Parietal lobe (tissue), 2 donors: Measurements from ENCODE around the gene TEX52.

DNA sequence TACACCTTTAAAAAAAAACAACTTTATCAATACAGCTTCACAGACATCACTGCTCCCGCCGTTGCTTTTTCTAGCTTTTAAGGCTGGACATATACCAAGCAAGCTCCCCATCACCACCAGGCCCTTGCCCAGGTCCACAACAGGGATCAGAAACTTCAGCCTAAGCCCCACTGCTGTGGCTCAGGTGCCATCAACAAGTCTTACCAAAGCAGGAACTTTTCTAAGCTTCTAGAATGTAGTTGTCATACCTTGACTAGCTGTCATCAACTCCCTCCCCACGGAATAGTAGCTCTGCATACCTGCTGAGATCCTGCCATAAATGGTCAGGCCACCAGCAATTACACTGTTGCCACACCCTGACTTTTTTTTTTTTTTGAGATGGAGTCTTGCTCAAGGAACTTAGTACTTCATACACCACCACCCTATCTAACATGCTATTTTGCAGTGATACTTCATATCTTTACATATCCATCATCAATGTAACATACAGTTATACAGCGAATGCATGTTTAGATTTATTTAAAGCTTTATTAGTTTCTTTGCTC is 19.9 kb upstream of the ADIPOR2 start:
- RAMPAGE, long total RNA = no peak

DNA sequence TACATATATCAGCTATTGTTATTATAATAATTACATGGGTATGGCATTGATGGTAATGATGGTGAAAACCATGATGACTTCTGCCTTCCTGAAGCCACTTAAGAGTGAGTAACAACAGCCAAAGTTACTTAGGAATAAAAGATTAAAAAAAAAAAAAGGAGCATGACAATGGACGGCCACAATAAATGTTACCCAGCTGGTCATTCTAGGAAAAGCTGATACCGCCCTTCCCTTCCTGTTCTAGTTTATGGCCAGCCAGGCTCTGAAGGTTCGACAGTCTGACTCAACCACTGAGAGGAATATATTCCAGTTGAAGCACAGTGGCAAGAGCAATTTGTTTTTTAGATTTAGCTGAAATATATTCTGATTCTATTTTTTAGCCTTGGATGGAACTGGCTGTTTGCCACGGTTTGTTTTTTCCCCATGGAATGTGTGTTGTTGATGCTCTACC is 9.8 kb upstream of the ADIPOR2 start:
- RAMPAGE, long total RNA = no peak

- RAMPAGE, long total RNA = no peak
Measured at GRCh38 chr12:1690440-1690931, 384 bp upstream of the ADIPOR2 start.

DNA sequence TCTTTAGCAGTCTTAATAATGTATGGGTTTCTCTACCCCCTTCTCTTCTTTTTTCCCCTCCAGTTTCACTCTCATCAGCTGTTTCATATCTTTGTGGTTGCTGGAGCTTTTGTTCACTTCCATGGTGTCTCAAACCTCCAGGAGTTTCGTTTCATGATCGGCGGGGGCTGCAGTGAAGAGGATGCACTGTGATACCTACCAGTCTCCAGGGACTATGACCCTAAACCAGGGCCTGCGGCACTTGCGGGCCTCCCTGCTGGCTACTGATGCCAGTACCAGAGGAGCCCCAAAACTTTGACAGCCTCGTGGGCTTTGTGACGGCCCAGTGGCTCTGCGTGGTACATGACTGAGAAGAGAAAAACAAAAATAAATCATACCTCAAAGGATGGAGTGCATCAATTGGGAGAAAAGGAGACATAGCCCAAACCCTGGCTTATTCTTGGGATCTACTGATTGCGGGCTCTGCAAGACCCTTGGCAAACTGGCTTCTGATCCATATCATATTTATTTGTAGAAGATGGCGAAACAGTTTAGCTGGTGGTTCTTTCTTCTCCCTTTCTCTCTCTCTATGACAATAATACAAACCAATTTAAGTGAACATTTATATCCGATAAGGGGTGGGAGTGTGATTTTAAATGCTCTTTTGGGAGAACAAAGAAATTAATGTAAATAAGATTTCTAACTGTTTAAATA is 34.3 kb upstream of the LRTM2 start:
- RAMPAGE, long total RNA = no peak

DNA sequence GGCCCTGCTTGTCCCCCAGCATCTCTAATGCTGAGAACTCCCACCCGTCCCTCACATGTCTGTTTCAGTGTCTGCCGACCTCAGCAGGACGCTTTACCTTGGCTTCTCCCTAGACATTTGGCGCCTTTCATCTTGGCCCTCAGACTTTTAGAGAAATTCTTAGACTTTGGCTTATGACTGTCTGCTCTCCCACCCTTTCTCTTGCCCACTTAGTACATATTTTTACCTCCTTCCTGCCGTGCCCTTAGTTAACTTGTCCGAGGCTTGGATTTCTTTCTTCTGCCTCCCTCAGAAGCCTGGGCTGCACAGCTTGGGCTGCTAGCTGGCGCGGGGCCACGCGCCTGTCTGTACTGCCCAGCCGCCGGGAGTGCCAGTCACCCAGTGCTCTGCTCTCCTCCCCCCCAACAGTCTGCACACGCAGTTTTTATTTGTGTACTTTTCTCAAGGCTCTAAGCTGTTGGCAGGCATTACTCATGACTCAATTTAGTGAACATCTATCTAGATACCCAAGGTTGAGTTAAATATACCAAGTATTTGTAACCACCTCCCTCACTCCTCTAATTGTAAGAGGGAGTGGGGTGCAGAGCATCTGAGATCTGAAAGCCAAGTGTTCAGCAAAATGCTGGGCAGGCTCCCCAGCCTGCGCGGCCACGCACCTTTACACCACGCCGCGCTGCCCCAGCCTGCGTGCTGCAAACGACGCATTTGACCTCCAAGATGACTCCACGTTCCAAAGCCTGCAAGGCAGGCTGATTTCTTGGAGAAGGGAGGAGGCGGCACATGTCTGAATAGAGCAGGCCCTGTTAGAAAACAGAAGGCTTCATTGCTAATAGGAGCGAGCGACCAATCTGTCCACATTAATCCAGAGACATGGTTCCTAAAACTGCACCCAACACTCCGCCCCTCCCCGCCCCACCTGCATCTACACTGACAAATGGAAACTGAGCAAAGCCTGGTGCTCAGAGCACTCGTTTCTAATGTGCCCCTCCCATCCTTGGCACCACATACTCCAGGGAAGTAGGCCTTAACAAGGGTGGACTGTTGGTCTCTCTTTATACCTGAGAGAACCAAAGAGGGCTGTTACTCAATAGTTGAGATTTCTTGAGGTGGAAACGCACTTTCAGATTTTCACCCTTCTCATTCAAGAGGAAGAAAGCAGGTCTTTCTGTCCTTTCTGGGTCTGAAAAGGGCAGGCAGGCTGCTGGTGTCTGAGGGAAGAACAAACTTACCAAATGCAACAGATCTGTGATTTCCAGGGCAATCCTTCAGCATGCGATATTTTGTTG is 18.2 kb upstream of the CACNA2D4 start:
- RAMPAGE, long total RNA = no peak

- RAMPAGE, long total RNA = no peak
Measured at GRCh38 chr12:2034573-2035359, 18.0 kb upstream of the CACNA1C start.

DNA sequence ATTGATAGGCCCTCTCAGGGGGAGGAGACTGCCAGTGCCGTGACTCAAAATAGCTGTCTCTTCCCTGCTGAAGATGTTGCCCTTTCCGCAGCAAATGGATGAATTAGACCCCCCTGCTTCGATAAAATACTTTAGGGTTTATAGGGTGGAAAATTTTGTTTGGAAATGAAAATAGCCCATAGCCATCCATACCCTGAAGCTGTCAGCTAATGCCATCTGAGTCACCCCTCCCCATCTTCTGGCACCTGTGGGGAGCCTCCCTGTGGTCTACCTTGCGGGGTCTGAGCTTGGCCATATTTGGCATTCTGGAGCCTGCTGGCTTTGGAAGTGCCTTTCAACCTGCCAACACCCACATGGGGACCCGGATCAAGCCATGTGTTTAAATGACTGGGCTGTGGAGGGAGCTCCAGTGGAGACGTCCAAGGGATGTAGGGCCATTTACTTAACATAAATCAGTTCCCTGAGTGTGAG is 21.8 kb downstream of the CACNA1C start:
- RAMPAGE, long total RNA = no peak

- RAMPAGE, long total RNA = no peak
Measured at GRCh38 chr12:2191257-2192130, 138.7 kb downstream of the CACNA1C start.

DNA sequence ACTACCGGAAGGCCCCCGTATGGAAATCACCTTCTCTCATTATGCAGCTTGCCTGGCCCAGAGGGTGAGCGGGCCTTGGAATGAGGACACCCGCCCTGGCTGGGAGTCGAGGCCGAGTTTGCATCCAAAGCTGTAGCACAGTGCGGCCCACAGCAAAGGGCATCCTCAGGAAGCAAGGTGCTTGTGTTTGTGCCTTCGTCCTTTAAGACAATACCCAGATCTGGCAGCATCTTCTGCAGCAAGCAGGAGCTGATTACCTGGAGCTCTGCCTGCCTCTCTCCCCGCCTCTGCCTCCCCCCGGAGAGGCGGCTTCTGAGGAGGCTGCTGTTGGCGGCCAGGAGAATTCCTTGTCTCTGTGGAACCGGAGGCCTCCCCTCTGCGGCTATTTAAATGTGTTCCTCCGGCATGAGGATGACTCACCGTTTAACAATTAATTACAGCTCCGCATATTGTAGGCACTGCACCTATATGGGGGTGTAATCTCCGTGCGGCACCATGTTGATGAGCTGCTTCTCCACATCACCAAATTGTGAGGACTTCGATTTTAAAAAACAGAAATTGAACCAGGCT is 145.3 kb downstream of the CACNA1C start:
- RAMPAGE, long total RNA = no peak

- RAMPAGE, long total RNA = no peak
Measured at GRCh38 chr12:2267584-2268110, 214.9 kb downstream of the CACNA1C start.

GRCh38 chr12:2283753-2284275 is 231.0 kb downstream of the CACNA1C start:
- RAMPAGE, long total RNA = no peak

- RAMPAGE, long total RNA = no peak
Measured at GRCh38 chr12:2359088-2359677, 306.4 kb downstream of the CACNA1C start.

DNA sequence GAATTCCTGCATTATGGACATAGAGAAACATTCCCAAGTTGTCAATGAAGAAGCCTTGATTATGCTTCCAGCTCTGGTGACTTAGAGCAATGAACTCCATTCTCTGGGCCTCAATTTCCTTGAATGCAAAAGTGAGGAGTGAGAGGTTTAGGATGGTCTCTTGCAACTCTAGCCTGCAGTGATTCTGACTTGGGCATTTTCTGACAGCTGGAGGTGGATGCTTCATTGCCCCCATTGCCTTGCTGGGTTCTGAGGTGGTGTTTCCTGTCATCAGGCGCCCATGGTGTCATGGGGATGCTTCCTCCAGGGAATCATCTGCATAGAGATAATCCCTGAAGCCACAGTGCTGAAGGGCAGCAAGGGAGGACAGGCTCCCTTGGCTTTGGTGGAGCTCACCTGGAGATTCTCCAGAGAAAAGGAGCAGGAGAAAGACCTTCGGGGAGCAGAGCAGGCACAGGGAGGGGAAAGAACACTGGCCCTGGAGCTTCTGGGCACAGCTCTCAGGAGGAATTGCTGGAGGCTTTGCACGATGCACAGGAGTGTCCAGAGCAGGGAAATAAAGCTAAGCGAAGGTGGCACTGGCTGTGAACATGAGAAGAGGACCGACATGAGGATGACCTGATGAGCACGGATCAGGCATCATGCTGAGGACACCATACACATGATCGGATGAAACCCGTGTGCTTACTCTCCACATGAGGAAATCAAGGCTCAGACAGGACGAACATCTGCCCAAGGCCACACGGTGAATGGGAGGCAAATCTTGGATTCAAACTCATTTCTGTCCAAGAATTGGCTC is 155.1 kb upstream of the FKBP4 start:
- RAMPAGE, long total RNA = no peak

DNA sequence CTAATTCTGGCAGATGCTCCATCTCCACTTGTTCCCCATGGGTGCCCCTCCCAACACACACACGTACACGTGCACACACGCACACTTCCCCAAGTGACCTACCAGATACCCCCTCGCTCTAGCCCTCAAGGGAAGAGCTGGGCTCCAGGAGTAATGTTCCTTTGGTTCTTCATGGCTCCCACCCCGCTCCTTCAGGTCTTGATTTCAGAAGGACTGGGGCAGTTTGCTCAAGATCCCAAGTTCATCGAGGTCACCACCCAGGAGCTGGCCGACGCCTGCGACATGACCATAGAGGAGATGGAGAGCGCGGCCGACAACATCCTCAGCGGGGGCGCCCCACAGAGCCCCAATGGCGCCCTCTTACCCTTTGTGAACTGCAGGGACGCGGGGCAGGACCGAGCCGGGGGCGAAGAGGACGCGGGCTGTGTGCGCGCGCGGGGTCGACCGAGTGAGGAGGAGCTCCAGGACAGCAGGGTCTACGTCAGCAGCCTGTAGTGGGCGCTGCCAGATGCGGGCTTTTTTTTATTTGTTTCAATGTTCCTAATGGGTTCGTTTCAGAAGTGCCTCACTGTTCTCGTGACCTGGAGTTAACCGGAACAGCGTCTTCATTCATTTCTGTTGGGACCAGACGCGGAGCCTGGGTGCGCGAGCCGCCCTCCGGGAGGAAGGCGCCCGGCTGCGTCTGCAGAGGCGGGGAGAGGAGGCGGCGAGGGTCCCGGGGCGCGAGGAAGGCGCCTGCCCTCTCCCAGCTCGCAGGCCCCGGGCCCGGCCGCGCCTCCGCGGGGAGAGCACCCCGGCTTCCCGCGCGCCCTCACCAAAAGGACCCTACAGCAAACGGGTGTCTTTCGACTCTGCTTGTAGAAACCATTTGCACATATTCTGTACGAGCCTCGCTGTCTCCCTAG is 103.8 kb upstream of the FKBP4 start:
- RAMPAGE, long total RNA = no peak

DNA sequence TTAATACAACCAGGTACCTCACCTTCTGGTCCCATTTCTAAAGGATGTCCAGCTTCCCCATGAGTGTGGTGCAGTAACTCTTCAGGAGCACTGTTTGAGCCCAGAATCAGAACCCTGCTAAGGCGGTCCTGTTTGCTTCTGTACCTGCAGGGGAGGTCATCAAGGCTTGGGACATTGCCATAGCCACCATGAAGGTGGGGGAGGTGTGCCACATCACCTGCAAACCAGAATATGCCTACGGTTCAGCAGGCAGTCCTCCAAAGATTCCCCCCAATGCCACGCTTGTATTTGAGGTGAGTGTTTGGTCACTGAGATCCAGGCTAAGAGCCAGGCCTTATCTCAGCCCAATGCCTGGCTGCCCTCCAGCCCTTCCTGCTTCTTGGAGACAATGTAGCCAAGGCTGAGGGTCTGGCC is 2.8 kb downstream of the FKBP4 start:
- RAMPAGE, long total RNA = no peak

- RAMPAGE, long total RNA = no peak
Measured at GRCh38 chr12:2800843-2801648, 6.3 kb downstream of the FKBP4 start.

DNA sequence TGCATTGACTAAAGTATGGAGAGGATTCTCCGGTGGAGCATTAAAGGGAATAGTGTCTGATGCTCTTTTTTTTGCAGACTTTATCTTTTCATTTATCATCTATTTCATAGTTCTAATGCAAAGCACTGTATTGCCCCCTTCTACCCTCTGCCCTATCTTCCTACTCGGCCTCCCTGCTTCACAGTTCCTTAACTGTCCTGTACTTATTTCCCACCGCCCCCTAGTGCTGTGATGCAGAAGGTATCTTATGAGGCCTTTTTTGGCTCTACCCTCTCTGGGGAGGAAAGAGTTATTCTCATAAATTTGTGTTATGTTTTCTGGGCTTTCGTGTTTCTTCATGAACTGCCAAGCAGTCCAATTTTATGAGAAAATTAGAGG is 1.1 kb downstream of the ITFG2 start:
- RAMPAGE, long total RNA = no peak

DNA sequence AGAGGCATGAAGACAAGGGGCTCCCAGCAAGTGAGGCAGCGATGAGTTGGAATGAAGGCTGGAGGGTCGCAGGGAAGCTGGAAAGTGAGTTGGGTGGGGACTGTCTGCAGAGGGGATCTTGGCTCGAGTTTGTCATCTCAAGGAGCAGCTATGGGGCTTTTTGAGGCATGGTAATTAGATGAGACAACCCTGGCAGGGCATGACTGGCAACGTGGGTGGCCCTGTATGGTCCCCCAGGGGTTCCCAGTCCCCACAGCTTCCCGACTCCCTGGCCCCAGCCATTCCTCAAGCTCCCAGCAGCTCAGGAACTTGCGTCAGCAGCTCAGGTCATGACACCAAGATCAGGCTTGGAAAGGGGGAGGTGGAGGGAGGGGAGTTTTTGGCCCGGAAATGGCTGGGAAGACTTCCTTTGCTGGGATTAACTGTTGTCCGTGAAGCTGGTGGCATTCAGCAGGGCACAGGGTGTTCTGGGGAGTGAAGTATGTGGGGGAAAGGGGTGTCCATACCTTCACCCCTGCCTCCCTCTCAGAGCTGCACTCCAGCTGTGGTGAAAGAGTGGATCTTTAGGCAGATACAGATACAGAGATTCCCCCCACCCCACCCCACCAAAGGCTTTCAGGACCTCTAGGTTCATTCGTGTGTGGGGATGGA is 10.4 kb upstream of the NRIP2 start:
- RAMPAGE, long total RNA = no peak

DNA sequence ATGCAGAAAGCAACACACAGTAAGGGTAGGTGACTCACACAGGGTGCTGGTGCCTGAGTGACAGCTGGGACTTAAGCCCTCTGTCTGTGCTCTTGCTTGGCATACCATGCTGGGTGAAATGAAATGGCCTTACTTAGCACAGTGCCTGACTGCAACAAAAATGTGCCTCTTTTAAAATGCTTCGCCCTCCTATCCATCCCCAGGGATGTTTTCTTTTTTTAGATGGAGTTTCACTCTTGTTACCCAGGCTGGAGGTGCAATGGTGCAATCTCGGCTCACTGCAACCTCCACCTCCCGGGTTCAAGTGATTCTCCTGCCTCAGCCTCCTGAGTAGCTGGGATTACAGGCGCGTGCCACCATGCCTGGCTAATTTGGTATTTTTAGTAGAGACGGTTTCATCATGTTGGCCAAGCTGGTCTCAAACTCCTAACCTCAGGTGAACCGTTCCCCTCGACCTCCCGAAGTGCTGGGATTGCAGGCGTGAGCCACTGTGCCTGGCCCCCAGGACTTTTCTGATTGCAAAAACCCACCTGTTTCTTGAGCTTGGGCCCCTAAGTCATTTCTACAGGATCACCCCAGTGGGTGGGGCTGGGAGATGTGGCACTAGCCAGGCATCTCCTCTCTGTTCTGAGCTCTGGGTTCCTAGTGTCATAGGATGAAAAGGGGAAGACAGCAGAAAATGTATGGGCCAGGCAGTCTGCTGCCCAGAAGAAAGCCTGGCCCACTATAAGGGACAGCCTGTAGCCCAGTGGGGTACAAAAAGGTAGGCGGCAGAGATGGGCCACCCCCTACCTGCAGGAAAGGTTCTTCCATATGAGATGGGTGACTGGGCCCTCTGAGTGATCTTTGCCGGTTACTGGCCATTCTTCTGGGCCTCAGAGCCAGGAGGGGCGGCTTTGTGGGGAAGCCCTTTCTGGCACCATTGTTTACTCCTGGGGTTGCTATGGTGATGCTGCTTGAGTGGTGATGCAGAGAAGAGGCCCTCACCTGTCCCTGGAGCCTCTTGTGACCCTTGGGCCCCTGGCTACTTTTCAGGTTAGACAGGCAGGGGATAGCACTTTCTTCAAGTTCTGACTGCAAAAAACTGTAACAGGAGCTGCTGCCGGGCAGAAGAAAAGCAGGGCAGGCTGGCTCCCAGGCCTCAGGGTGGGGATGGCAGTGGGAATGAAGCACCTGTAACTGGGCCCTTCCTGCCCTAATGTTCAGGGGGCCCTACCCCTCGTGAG is at the start of gene TEX52:
TSS of gene TEX52 (minus strand) at position 877 of the 1,226 bp plus-strand sequence.
- RAMPAGE, long total RNA = no peak

DNA sequence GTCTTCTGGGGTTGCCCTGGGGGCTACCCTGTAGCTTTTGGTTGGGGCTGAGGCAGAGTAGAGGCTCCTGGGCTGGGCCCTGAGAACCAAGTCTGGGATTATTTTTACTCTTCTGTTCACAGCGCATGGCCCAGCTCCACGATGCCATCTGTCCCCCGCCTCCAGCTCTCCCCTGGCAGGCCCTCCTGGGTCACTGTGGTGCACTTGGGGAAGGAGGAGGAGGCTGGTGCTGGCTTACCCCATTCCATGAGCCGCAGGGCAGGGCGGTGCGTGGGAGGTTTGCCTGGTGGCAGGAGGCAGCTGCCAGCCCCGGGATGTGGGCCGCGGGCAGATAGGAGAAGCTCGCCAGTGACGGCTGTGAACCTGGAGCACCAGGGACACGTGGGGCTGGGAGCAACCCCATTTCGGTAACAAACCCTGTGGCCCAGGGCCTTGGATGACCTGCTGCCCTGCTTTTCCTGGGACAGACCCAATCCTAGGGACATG is 23.2 kb downstream of the TEAD4 start:
- RAMPAGE, long total RNA = no peak